Measurements from ENCODE around the gene CARS2.

DNA sequence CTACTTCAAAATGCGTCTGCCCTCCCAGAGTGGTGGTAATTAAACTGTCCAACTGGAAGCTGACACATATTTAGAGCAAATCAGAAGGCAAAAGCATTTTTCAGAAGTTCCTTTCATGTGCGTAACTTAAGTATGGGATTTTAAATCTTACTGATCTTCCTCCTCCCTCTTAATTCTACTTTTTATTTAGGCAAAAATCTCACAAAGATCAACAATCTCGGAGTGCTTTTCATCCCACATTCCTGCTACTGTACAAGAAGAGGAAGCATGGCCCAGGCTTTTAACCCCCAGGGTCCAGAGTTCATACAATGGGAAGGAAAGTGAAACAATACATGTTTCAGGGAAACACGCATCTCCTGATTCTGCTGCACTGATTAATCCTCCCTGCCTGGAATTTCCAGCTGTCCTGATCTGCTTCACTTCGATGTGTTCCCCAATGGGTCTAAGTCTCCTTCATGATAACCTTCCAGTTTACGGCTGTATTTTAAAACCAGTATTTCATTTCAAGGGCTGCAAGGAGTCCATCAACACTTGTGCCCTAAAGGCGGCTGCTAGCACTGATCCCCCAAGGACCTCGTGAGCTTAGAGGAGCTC, 44.5 kb downstream of the COL4A1 start:
- PRO-cap, result no peak

- PRO-cap, result bidirectional peak, plus-strand start at chr13:110265753, minus-strand start at chr13:110265480
Measured at GRCh38 chr13:110265397-110266618, 41.1 kb downstream of the COL4A1 start.

GRCh38 chr13:110266836-110267460, 40.0 kb downstream of the COL4A1 start:
- PRO-cap, result no peak

GRCh38 chr13:110306313-110306571, 715 bp downstream of the COL4A1 start:
- PRO-cap, result bidirectional peak, plus-strand start at chr13:110306363, minus-strand start at chr13:110306040

DNA sequence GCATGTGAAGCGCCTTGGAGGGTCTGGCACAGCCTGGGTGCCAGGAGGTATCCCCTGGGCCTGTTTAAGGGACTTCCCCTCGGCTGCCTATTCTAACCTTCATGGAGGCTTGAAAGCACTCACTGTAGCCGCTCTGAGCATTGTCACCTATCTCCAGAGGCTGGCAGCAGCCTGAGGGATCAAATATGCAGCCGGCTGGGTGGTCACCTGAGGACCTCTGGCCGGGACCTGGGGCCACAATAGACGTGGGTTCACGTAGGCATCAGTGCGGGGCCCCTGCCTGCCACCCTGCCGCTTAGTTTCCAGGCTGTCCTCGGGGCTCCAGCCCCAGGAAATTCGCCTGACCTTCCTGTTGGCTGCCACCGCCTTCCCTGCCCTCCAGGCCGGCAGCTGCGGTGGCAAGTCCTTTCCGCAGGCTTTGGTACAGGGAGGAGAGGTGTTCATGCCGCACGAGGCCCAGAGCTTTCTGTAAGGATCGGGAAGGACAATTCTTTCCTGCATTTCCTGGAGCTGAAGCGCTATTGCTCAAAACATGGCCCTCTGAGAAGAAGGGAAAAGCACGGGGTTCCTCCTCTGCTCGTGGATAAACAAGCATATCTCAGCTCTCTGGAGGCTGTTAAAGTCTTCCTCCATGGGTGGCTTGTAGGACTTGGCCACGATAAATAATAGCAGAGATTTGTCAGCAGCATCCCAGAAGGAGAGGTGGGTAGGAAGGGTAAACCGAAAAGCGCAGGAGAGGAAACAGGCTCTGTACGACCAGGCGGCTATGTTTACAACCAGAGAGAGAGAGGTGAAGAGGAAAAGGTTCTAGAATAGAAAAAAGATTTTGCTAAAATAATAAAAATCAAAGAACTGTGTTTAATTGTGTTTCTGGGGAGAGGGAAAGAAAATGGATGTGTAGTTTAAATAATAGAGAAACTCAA, 4.8 kb downstream of the COL4A2 start:
- PRO-cap, result no peak

GRCh38 chr13:110353219-110353611, 46.1 kb downstream of the COL4A2 start:
- PRO-cap, result no peak

DNA sequence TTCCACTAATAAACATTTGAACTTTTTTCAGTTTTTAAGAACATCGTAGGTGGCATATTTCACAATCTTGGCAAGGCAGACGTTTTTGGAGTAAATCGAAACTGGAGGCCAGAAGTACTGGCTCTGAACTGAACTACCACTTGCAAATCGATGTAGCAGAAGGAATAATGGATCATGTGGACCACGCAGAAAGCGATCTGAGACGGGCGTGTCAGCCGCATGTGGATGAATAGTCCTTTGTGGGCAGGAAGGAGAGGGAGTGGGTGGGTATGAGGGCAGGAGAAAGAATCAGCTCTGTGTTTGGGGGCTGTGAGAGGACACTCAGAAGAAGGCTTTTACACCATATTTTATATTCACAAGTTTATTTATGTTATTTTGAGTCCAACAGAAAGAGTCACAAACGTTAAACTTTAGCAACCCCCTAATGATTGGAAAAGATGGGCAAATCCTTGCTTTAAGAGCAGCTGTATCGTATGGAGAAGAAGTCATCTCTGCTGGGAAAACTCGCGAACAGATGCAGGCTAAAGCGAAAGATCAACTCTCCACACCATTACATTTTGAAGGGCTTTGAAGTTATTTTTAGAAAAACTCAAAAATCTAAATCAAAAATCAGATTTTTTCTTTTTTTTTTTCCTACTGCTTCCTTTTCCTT, 90.5 kb downstream of the COL4A2 start:
- PRO-cap, result no peak

DNA sequence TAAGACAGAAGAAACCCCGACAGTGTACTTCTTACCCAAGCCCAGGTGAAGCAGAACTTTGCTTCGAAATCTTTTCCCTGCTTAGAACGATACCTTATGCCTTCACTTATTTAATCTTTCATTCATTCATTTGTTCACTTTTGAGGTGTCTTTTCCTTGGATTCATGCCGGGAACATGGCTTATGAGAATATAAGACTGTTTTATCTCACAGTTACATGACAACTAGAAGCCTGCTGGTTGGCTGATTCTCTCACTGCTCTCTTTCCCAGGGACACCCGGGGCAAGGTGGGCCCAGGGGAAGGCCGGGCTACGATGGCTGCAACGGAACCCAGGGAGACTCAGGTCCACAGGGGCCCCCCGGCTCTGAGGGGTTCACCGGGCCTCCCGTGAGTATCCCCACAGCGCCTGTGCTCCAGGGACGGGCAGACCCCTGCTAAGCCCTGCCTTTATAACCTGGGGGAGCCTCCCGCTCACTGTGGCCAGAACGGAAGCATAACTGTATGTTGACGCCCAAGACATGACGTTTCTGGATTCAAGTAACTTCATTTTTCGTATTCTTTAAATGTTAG, 121.2 kb downstream of the COL4A2 start:
- PRO-cap, result no peak

GRCh38 chr13:110473013-110473702, 88.4 kb downstream of the RAB20 start:
- PRO-cap, result no peak

- PRO-cap, result no peak
Measured at GRCh38 chr13:110473703-110474651, 87.5 kb downstream of the RAB20 start.

DNA sequence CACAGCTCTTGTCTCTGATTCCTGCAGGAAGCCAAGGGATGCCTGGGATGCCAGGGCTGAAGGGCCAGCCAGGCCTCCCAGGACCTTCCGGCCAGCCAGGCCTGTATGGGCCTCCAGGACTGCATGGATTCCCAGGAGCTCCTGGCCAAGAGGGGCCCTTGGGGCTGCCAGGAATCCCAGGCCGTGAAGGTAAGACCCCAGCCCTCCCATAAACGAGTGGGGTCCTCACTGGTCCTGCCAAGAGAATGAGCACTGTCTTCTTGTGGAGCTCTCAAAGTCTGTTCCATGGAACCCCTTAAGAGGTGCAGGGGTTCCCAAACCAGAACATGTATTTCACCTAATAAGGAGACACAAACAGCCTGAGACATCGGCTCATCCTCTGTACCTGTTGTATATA, 83.5 kb downstream of the RAB20 start:
- PRO-cap, result no peak

- PRO-cap, result no peak
Measured at GRCh38 chr13:110507103-110507726, 54.3 kb downstream of the RAB20 start.

- PRO-cap, result no peak
Measured at GRCh38 chr13:110519221-110519420, 42.4 kb downstream of the RAB20 start.

GRCh38 chr13:110705717-110706657, at the start of gene CARS2:
CARS2 (minus strand) TSS chr13:110706116.
- PRO-cap, result bidirectional peak, plus-strand start at chr13:110706419, minus-strand start at chr13:110706096

GRCh38 chr13:110713117-110713602, 340 bp upstream of the ING1 start:
- PRO-cap, result bidirectional peak, plus-strand start at chr13:110713261, minus-strand start at chr13:110712997; bidirectional peak, plus-strand start at chr13:110713700, minus-strand start at chr13:110713513

DNA sequence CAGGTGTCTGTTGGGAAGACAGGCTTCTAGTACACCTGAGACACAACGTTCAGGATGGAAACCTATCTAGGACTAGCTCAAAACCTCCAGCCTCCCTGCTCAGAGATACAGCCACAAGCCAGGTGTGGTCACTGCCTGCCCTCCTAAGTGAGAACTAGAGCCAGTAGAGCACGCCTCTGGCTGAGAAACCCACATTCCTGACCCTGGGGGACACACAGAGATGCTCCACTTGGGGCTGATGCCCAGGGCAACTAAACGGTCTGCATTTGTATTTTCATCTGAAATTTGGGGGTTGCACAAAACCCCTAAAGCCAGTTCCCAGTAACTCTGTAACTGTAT, 28.0 kb downstream of the ANKRD10 start:
- PRO-cap, result no peak

DNA sequence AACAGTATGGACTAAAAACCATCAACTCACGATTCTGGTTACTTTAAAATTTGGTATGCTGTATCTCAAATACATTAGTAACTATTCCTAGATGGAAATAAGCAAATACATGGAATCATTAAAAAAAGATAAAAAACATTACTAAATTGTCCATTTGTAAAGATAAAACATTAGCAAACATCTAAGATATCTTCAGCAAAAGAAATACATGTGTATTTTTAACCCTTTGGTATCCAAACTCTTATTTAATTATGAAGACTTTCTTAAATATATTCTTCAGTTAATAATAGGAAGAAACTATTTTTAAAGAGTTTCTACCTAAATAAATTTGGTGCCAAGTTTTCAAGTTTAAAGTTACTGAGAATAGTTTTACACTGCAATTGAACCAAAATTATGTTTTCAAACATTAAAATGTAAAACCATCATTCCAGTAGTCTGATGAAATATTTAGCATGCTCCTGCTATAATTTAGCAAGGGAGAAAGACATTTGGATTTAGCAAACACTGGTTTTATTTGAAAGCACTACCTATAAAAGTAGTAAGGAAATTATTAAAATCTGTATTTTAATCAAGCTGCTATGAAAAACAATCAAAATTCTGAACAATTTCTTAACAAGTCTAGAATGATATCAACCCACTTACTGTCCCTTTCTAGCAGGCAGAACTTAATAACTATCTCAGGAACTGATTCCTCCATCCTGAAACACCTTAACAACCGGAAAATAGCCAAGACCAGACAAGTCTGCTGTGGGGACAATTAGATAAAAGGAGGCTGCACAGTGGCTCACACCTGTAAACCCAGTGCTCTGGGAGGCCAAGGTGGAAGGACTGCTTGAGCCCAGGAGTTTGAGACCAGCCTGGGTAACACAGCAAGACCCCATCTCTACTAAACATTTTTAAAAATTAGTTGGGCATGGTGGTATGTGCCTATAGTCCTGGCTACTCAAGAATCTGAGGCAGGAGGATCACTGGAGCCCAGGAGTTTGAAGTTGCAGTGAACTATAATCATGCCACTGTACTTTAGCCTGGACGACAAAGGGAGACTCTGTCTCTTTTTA, 13.5 kb downstream of the ANKRD10 start:
- PRO-cap, result no peak

GRCh38 chr13:111005886-111007336, 91.5 kb upstream of the ANKRD10 start:
- PRO-cap, result unidirectional peak, plus-strand start at chr13:111006607; bidirectional peak, plus-strand start at chr13:111007013, minus-strand start at chr13:111006929

GRCh38 chr13:111031306-111032179, 83.6 kb upstream of the ARHGEF7 start:
- PRO-cap, result no peak

GRCh38 chr13:111184290-111185498, 69.6 kb downstream of the ARHGEF7 start:
- PRO-cap, result unidirectional peak, minus-strand start at chr13:111185285